LHCN-M2 (cell line): ENCODE data around the genes CBX4 and ENDOV.

GRCh38 chr17:79728569-79729069 lies 2.1 kb upstream of the ENPP7 start:
- RAMPAGE, long total RNA = no peak

GRCh38 chr17:79813543-79813746 lies 16.6 kb upstream of the CBX8 start:
- RAMPAGE, long total RNA = no peak

DNA sequence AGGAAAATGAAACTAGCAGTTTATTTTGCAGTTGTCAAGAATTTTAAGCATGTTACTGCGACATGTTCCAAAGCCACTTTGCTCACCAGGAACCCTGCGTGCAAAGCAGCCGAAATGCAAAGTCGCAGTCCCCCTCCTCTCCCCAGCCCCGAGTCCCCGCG lies 1.2 kb downstream of the CBX4 start:
- RAMPAGE, long total RNA = no peak

- RAMPAGE, long total RNA = no peak
These were observed at the start of gene CBX4 for GRCh38 chr17:79839366-79839514. TSS of gene CBX4 (minus strand) at chr17:79839440.

DNA sequence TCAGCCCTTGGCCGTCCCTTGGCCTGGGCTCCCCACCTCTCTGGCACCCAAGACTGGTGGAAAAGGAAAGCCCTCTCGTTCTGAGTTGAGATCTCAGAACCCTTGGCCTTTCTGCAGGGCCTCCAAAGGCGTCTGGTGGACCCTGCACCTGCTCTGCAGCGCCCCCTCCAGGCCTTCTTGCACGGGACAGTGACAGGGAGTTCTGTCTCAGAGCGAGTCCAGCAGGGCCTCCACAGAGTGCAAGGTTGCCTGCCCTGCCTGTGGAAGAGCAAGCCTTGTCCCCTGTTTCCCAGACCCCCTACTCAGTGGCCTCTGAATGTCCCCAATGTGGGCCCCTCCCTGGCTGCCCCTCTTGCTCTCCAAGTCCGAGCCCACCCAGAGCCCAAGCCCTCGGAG lies 85.2 kb upstream of the CBX4 start:
- RAMPAGE, long total RNA = no peak

DNA sequence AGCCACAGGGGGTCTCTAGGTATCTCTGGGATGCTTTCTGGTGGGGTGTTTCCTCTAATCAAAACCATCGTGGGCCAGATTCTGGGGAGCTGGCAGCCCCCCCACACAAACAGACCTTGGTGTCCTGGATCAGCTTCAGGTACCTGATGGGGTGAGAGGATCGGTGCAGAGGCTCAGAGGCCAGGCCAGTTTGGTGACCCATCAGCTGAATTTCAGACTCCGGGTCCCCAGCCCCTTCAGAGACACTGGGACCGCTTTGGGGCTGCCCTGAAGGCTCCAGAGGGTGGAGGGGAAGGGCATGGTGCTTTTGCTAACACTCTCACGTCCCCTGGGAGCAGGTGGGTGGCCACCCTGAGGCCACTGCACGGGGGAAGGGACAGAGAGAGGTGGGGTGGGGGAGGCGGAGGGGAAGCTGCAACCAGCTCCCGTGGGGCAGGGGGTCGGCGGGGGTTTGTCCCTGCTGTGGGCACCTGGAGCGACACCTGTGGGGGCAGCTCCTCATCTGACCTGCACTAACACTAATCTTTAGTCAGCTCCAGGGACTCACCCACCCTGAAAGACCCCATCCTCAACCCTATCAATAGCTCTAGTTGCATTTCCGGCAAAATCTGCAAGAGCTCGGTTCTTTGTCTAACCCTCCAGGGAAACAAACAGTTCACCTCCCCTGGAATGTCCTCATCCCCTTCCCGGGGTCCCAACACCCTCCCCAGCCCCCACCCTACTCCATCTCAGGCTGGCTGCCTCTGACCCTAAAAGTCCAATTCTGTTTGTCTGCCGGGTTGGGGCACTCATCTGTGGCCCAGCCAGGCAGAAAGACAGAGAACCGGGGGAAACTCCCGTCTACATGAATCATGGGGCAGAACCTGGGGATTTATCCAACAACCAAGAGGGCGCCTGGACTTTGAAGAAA lies 91.8 kb upstream of the CBX4 start:
- RAMPAGE, long total RNA = no peak

GRCh38 chr17:79931705-79932348 lies 92.6 kb upstream of the CBX4 start:
- RAMPAGE, long total RNA = no peak

DNA sequence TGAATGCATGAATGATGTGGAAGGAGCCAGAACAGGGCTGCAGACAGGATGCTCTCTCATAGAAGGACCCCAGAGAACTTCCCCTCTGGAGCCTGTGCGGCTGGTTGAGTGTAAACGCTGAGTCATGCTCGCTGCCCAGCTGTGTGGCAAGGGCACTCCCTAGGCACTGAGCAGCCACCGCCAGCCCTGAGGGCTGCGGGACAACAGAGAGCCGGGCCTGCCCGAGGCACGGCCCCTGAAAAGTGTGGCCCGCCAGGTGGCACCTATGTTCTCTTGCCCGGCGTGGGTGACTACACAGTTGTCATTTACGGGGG lies 94.6 kb upstream of the CBX4 start:
- RAMPAGE, long total RNA = no peak

DNA sequence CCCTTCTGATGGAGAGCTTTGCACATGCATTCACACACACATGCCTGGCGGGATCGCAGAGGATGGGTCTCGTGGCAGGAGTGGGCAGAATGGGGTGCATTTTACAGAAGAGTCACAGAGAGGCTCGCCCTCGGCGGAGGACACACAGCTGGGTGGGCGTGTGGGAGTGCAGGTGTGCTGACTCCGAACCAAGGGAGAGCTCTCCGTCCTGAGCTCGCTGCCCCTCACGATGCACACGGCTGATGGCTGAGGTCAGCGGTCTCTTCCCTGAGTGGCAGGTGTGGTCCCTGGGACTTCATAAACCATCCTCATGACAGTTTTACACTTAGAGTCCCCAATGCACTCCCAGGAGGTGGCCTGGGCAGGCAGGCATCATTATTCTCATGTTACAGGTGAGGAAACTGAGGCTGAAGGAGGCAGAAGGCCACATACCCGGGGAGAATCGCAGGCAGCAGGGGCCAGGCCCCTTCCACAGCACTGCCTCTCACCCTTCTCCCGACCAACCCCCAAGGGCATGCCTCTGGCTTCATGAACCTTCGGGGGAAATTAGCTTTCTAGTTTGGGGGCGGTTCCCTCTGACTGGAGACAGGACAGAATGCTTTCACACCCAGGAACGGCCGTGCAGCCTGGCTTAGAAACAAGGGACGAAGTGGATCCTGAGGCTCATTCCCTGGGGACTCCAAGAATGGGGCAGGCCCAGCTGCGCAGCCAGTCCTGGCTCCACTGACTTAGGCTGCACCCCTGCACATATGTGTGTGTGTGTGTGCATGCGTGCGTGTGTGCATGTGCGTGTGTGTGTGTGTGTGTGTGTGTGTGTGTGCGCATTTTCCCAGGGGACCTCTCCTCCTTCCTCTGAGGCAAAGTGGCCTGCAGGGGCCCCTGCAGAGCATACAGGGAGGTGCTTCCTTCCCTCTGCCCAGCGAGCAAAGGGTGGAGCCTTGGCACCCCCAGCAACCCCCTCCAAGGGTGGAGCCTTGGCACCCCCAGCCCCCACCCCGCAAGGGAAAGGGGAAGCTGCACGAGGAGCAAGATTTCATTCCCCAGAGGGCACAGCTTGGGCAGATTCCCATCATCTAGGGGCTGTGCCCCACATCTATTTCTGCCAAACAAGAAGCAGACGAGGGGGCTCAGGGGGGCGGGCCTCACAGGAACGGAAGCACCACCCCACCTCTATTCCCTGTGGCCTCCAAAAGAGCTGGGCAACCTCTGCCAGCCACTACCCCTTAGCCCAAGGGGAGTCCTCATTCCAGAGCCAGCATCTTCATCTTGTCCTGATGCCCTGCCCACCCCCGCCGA lies 97.3 kb upstream of the CBX4 start:
- RAMPAGE, long total RNA = no peak

GRCh38 chr17:80026210-80026712 lies 9.4 kb downstream of the TBC1D16 start:
- RAMPAGE, long total RNA = no peak

DNA sequence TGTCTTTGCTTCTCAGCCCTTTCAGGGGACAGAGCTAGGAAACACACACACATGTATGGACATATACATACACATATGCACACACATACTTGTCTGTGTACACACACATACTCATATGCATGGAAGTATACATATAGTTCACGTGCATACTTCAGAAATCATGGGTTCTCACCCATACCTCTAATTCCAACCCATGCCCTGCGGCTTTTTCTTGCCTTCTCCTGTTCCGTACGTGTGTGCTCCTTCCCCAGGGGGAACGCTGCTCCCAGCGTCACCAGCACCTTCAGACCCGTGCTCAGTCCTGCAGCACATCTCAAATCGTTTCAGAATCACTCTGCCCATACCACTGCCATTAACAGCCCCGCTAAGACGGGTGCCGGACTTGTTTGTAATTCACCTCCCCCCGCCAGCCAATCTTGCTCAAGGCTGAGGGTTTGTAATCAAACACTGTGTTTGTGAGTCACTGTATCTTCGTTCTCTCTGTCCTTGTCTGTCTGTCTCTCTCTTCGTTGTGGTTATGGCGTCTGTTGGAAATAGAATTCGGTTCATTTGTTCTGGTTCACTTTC lies 17.2 kb downstream of the CARD14 start:
- RAMPAGE, long total RNA = no peak

DNA sequence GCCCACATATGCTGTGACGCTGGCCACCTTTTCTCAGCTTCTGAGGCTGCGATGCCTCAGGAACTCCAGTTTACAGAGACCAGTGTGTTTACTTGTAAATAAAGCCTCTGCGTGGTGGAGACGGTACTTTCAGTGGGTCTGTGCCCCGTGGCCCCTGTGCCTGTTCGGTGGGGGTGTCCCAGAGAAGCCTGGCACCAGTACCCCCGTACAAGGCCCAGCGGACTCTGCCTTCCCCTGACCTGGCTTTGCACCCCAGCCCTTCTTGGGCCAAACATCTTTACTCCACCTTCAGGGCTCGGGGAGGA lies 11.3 kb downstream of the SGSH start:
- RAMPAGE, long total RNA = no peak

GRCh38 chr17:80221241-80221926 lies 1.2 kb downstream of the SLC26A11 start:
- RAMPAGE, long total RNA = no peak

- RAMPAGE, long total RNA = no peak
These were observed 12.4 kb downstream of the RNF213 start for GRCh38 chr17:80272871-80273607.

GRCh38 chr17:80389390-80389980 lies 25.5 kb upstream of the ENDOV start:
- RAMPAGE, long total RNA = no peak

GRCh38 chr17:80414932-80415818 lies at the start of gene ENDOV:
TSS of gene ENDOV (plus strand) at chr17:80415167.
- RAMPAGE, long total RNA = start-site peak on the plus strand at chr17:80415171-80415189, 19 reads

DNA sequence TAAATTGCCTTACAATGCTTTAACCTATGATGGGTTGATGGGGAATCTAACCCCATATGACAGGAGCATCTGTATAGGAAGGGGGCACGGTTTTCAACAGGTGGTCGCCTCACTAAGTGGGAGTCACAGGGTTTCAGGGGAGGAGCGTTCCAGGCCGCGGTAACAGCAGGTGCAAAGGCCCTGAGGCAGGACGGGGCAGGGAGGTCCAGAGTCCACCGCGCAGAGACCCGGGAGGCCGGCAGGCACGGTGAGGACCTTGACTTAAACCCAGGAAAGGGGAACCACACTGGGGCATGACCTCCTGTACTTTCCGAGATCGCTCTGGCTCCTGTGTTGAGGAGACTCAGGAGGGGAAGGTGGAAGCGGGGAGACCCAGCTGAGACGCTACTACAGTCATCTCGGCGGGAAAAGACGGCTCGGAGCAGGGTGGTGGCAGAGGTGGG lies 22.5 kb downstream of the NPTX1 start:
- RAMPAGE, long total RNA = no peak

- RAMPAGE, long total RNA = no peak
These were observed 119.0 kb downstream of the RPTOR start for GRCh38 chr17:80663524-80664238.

GRCh38 chr17:80695231-80696002 lies 150.8 kb downstream of the RPTOR start:
- RAMPAGE, long total RNA = no peak

DNA sequence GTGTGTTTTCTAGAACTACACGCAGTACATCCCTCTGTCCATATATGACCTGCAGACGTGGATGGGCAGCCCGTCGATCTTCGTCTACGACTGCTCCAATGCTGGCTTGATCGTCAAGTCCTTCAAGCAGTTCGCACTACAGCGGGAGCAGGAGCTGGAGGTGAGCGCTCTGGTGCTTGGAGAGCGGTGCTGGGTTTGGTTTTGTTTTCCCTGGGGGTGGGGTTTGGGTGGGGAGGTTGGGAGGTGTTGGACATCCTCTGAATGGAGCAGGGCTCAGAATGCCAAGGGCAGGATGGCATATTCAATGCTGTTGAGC lies 185.9 kb downstream of the RPTOR start:
- RAMPAGE, long total RNA = no peak